ENCODE measurements around a stretch of chr13.

- PRO-cap, 4 experiments: no peak in any of the 4 experiments
- RAMPAGE, long total RNA, 2 experiments: no peak in any of the 2 experiments
Observed at GRCh38 chr13:41383518-41384200, 72.6 kb downstream of the NAA16 start.

GRCh38 chr13:41650063-41650590 lies 192.8 kb downstream of the RGCC start:
- PRO-cap, 4 experiments: peak in 1 of 4 experiments; most common plus-strand start chr13:41650332 (in 1)
- RAMPAGE, long total RNA, 2 experiments: no peak in any of the 2 experiments

GRCh38 chr13:41671377-41671629 lies 214.0 kb downstream of the RGCC start:
- PRO-cap, 4 experiments: no peak in any of the 4 experiments
- RAMPAGE, long total RNA, 2 experiments: no peak in any of the 2 experiments

DNA sequence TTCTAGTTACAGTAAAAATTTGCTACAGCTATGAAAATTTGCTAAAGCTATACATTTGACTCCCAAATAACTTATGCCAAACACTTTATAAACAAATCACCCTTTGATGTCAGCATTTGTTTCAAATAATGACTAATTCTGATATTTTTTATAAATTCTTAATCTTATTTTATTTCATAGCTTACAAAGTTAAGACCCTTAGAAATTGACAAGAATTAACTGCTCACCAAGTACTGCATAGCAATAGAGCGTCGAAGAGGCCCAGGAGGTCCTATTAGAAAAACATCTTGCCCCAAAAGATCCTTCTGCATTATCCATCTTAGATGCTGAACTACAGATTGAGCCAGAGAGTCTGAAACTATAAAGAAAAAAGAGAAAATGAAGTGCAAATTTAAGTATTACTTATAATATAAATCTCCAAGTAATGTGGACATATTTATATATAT lies 49.1 kb downstream of the VWA8 start:
- PRO-cap, 4 experiments: no peak in any of the 4 experiments
- RAMPAGE, long total RNA, 2 experiments: no peak in any of the 2 experiments

- PRO-cap, 4 experiments: peak in 2 of 4 experiments; most common plus-strand start chr13:41939203 (in 2)
- RAMPAGE, long total RNA, 2 experiments: no peak in any of the 2 experiments
Observed at GRCh38 chr13:41938980-41939364, 21.9 kb downstream of the VWA8 start.

- PRO-cap, 4 experiments: no peak in any of the 4 experiments
- RAMPAGE, long total RNA, 2 experiments: no peak in any of the 2 experiments
Observed at GRCh38 chr13:42130577-42131543, 82.4 kb downstream of the DGKH start.

DNA sequence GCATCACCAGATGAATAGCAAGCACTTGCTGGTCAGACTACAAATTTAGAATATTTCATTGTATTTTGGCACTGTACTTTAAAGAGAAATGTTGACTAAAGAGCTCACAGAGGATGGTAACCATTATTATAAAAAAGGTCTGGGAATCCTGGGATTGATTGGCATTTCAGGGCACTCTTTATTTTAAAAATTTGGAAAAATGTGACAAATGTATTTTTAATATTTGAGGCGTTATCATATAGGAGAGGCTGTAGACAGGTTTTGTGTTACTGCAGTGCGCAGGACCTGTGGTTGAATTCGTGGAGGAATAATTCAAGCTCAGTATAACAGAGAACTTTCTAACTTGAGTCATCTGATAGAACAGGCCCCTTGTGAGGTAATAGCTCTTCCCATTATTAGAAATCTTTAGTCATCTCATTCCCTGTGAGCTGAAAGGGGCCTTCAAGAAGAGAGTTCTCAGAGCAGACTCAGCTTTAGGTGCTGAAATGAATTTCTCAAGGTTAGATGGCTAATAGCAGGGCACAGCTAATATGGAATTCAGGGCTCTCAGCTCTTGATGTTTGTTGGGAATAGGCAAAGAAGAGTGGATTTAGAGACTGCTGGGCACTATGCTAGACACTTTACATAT lies 89.3 kb downstream of the DGKH start:
- PRO-cap, 4 experiments: no peak in any of the 4 experiments
- RAMPAGE, long total RNA, 2 experiments: no peak in any of the 2 experiments

DNA sequence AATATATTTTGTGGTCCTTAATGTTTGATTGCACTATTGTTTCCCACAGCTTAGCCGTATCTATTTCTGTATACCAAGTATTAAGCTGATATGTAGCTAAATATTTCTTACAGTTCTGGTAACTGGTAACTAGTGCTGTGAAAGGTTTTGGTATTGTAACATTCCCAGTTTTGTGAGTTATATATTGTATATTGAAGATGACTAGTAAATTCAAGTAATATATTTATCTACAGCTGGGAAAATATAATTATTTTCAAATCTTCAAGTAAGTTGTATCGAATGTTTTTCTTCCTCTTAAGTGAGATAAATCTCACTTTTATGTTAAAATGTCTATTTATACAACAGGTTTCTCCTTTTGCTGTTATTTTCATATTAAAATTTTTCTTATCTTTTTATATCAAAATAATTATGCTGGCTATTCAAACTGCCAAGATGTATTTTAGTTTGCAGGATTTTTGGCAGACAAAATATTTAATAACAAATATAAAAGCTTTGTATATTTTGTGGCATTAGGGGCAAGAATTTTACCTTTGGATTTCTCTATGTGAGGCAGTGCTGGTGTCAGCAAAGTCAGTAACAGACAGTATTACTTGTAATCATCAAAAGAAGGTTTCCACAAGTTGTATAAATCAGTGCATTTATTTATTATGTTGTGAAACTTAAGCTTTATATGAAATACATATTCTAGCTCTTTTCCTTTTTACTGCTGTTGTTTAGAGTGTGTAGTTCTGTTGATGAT lies 36.2 kb upstream of the AKAP11 start:
- PRO-cap, 4 experiments: no peak in any of the 4 experiments
- RAMPAGE, long total RNA, 2 experiments: no peak in any of the 2 experiments

DNA sequence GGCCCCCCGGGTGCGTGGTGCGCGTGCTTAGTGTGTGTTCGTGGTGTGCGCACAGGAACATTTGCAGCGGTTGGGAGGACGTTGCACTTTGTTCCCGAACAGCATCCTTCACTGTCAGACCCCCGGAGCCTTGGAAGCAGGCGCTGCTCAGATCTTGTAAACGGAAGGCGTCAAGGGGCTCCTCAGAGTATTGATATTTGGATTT lies 525 bp downstream of the AKAP11 start:
- PRO-cap, 4 experiments: no peak in any of the 4 experiments
- RAMPAGE, long total RNA, 2 experiments: no peak in any of the 2 experiments

- PRO-cap, 4 experiments: no peak in any of the 4 experiments
- RAMPAGE, long total RNA, 2 experiments: no peak in any of the 2 experiments
Observed at GRCh38 chr13:42790802-42791240, 9.4 kb downstream of the FAM216B start.

DNA sequence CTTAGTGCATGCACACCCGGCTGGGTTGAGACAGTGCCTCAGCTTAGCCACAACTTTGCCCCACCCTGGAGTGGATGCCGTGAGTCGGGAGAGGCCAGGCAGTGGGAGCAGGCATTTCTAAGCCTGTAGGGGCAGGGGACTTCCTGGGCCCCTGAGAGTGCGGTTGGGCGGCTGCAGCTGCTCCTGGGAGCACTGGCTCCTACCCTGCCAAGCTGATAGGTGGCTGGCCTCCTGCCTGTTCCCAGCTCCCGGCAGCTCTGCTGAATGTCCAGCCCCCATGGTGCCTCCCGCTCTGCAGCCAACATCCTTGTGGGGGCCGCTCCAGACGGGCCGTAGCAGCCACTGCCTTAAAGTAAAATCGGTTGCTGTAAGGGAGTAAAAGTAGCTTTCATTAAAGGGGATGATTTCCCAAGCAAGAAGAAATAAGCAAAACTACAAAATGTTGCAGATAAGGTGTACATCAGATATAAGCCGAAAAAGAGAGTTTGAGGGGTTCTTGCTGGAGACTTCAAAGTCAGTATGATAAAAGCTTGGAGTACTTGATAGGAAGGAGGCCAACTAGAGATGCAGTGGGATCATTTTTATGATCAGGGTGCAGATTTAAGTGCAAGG lies 13.5 kb downstream of the DNAJC15 start:
- PRO-cap, 4 experiments: no peak in any of the 4 experiments
- RAMPAGE, long total RNA, 2 experiments: no peak in any of the 2 experiments

- PRO-cap, 4 experiments: no peak in any of the 4 experiments
- RAMPAGE, long total RNA, 2 experiments: no peak in any of the 2 experiments
Observed at GRCh38 chr13:43057424-43058055, 34.2 kb downstream of the DNAJC15 start.

DNA sequence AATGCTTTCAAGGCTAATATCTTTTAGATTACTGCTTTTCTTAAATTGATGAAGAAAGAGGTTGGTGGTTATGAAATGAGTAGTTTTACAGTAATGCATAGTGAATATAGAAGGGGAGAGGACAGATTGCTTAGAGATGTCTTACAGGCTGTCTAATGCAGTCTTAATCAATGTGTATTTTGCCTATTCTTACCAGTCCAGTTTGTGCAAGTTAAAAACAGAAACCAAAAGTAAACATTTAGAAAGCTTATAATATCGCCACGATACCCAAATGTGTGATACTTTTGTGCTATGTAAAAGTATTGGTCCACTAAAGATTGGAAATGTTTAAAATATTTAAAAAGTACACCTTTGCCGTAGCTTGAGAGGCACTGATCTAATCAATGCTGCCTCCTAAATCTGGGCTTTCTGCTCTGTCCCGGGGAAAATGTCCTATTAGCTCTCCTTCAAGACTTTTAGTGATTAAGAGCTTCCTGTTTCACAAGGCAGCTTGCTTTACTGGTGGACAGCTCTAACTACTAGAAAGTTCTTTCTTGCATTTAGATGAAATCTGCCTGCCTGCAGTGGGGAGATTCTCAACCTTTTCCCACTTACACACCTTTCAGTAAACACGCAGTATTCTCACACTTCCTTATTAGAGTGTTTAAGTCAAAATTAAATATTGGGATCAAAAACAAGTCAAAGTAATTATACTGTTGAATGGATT lies 64.7 kb downstream of the DNAJC15 start:
- PRO-cap, 4 experiments: peak in 3 of 4 experiments; most common plus-strand start position 241 of the sequence (in 1); most common minus-strand start position 457 of the sequence (in 2)
- RAMPAGE, long total RNA, 2 experiments: no peak in any of the 2 experiments

- PRO-cap, 4 experiments: peak in 4 of 4 experiments; most common plus-strand start chr13:44108597 (in 4); most common minus-strand start chr13:44108418 (in 1)
- RAMPAGE, long total RNA, 2 experiments: no peak in any of the 2 experiments
Observed at GRCh38 chr13:44108206-44109125, 52.6 kb downstream of the SMIM2 start.

DNA sequence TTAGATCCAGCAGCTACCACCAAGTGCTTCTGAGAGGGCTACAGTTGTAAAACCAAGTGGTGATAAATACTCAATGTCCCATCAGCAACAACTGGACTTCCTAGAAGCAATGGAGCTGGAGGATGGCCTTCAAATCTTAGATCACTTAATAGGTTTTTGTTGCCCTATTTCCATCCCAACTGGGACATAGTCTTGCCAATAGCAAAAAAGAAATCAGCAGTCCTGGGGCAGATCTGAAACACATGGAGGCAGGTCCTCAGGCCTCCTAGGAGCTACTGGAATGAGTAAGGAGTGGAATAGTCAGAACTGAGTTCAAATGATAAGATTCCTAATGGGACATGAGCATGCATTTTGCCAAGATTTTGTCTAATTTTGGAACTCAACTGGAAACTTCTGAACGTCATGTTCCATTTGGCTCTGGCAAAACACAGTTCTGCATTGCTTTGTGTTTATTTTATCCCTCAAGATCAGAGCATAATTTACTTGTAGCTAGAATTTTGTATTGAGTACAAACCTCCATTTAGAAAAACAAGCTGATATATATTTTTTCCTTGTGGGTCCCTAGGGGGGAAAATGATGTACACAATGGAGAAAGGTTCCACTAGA lies 63.3 kb upstream of the SMIM2 start:
- PRO-cap, 4 experiments: no peak in any of the 4 experiments
- RAMPAGE, long total RNA, 2 experiments: no peak in any of the 2 experiments

GRCh38 chr13:44300823-44301782 lies 72.5 kb upstream of the SERP2 start:
- PRO-cap, 4 experiments: peak in 2 of 4 experiments; most common plus-strand start chr13:44301247 (in 1); most common minus-strand start chr13:44301012 (in 1)
- RAMPAGE, long total RNA, 2 experiments: no peak in any of the 2 experiments

DNA sequence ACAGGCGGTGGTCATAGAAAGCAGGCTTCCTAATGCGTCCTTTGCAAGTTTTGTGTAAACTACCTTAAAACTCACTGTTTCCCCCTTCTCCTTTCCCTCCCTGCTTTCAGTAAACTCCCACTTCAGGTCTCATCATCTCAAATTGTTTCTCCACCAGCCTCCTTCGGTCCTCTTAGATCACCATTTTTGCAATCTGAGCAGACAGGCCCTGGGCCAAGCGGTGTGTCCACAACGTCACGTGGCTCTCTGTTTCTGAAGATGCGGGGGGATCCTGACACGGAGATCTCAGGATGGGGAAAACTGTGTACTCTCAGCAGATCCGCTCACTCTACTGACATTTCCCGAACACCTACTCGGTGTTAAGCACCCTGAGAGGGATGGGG lies 38.7 kb downstream of the SERP2 start:
- PRO-cap, 4 experiments: no peak in any of the 4 experiments
- RAMPAGE, long total RNA, 2 experiments: no peak in any of the 2 experiments

DNA sequence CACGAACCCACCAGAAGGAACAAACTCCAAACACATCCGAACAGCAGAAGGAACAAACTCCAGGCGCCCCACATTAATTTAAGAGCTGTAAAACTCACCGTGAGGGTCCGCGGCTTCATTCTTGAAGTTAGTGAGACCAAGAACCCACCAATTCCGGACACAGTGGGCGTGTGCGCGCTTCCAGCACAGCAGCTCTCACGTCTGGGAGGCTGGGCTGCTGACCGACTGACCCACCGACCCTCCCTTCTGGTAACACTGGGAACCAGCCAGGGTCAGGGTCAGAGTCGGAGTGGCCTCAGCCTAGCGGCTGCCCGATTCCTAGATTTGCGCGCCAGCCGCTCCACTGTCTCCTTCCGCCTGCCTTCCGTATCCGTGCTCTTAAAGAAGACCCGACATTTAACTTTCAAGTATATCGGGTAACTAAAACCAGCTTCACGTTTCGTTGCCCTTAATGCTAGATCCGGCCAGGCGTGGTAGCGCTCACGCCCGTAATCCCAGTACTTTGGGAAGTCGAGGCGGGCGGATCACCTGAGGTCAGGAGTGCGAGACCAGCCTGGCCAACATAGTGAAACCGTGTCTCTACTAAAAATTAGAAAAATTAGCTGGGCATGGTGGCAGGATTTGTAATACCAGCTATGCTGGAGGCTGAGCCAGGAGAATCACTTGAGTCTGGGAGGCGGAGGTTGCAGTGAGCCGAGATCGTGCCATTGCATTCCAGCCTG lies 41.1 kb downstream of the SERP2 start:
- PRO-cap, 4 experiments: peak in 1 of 4 experiments; most common minus-strand start position 203 of the sequence (in 1)
- RAMPAGE, long total RNA, 2 experiments: no peak in any of the 2 experiments

- PRO-cap, 4 experiments: peak in 4 of 4 experiments; most common plus-strand start chr13:44437010 (in 4); most common minus-strand start chr13:44436858 (in 3)
- RAMPAGE, long total RNA, 2 experiments: start-site peak on the minus strand in 2 of 2 experiments, at chr13:44436831-44437253 at its widest, 25 to 430 reads per replicate
Observed at GRCh38 chr13:44436276-44437609, 63.1 kb downstream of the SERP2 start.

GRCh38 chr13:44575579-44576299 lies 391 bp downstream of the TSC22D1 start:
- PRO-cap, 4 experiments: peak in 3 of 4 experiments; most common plus-strand start chr13:44575762 (in 2)
- RAMPAGE, long total RNA, 2 experiments: no peak in any of the 2 experiments

All from right lobe of liver (tissue), 4 donors.